Mesangial cell (primary cell): ENCODE measurements around a stretch of chr7.

DNA sequence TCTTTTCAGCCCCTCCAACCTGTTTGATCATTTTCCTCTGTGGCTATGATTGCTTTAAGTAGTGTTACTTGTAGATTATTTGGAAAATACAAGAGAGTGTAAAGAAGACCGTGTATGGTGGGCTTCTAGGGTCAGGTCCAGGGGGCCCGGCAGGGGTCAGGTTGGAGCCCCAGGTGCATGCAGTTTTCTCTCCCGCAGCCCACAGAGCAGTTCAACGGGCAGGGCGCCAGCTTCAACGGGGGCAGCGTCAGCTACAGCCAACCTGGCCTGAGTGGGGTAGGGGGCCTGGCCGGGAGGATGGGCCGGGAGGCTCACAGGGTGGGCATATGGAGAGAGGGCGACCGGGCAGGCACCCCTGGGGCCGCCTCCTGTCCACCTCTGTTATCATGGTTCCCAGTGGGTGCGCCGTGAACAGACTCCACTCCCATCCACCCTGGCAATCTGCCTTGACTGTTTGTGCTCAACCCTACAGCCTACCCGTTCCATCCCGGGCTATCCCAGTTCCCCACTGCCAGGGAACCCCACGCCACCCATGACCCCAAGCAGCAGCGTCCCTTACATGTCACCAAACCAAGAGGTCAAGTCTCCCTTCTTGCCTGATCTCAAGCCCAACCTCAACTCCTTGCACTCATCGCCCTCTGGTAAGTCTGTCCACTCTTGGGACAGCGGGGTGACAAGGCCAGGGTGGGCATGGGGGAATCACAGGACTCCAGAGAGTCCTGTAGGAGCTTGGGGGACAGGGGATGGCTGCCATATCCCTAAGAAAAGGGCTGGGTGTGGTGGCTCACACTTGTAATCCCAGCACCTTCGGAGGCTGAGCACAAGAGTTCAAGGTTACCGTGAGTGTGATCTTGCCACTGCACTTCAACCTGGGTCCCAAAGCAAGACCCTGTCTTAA is 11.6 kb downstream of the ZMIZ2 start:
- RAMPAGE, long total RNA = no peak

GRCh38 chr7:44767372-44768393 is 19.0 kb downstream of the ZMIZ2 start:
- RAMPAGE, long total RNA = no peak

DNA sequence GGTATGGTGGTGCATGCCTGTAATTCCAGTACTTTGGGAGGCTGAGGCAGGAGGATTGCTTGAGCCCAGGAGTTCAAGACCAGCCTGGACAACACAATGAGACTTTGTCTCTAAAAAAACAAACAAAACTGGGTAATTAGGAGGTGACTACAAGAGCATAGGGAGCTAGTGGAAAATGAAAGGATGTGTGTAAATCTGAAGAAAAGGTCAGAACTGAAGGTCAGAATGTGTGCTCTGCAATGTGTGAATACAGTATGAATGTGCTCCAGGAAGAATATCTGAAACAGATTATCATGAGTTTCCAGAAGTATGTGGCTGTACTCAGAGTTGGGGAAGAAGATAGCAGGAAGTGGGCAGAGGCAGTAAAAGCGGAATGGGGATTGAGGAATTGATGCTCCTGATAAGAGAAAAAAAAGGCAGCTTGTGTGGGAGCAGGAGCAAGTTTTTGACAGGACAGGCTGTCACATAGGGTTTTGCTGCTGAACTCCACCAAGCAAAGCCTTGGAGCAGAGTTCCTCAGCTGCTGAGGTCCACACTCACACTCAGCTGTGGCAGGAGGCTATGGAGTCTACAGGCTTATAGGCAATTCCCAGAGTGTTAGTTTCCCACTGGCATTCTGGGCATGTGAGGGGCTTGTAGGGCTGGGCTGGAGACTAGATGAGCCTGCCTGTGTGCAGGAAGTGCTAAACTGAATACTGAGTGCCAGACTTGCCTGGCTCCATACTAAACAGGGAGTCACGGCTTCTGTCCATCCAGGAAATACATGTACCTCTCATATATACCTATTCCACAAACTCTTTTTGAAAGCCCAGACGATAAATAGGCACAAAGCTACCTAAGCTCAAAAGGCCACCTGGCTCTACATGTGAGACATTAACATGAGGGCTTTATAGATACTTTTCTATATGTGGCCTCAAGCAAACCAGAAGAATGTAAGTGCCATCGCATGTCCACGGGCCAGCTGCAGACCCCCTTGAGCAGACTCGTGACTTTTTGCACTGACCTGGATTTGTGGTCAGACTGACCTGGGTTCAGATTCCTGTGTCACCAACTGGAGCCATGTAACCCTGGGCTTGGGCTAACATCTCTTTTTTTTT is 22.8 kb downstream of the H2AZ2 start:
- RAMPAGE, long total RNA = no peak

- RAMPAGE, long total RNA = no peak
Measured at GRCh38 chr7:44831702-44832647, 15.9 kb downstream of the H2AZ2 start.

- RAMPAGE, long total RNA = no peak
Measured at GRCh38 chr7:44867134-44867793, 18.1 kb downstream of the PURB start.

DNA sequence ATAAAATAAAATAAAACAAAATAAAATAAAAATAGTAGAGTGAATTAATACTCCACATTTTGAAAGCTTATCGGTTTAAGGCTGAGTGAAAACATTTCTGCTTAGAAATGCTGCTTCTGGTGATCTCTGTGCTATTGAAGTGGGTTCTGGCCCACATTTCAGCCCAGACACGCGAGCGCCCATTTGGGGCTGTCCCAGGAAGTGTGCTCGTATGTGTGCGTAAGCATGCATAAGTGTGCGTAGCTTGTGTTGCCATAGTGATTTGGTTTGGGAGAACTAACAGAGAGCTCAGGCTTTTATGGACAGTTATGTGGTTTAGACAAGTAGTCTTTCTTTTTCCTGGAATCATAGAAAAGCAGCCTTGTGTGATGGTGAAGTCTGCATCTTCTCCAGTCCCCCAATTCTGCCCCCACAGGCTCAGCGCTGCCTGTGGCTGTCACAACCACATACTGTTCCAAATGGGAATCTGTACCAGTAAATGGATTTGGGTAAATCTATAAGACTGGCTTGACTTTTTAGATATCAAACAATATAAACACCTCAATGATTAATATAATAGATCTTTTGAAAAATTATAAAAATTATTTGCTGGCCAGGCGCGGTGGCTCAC is 29.8 kb upstream of the PURB start:
- RAMPAGE, long total RNA = no peak

- RAMPAGE, long total RNA = no peak
Measured at GRCh38 chr7:44956796-44957123, 22.1 kb downstream of the MYO1G start.

DNA sequence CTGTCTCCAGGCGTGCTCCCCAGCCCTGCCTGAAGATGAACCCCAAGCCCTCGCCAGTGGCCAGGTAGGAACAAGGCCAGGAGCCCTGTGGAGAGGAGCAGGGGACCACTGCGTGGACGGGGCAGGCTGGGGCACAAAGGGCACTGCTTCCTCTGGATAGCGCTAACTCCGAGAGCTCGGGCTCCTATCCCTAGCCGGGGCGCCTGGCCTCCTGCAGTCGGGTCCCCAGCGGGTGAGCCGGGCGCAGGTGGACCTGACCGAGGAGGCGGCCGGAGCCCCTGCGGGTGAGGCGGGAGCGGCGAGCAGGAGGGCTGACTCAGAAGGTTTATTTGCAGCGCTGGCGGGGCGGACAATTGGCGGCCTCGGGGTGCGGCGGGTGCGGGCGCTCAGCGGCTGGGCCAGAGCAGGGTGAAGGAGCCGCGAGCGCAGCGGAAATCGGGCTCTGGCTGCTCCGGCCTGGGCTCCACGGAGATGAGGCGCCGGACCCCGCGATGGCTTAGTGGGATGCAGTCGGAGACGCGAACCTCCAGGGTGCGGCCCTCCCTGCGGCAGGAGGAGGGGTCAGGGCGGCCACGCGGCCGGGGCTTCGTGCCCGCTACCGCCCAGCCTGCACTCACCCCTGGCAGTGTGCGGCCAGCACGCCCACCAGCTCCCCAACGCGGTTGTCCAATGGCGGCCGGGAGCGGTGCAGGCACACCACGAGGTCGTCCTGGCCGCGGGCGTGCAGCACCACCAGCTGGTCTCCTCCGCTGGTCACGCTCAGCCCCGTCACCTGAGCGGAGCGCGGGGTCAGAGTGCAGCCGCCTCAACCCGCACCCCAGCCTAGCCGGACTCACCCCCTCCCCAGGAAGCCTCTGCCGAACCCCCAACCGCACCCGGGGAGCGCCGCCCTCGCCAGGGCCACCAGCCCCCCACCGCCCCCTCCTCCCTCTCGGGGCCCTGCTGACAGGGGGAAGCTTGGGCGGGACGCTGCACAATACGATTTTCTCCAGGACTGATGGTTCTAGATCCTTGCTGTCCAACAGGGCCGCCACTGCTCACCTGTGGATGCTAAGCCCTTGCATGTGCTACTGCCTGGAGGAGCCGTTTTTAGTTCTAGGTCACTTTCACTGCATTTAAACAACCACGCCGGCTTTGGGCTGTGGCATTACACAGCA is 16.1 kb downstream of the MYO1G start:
- RAMPAGE, long total RNA = no peak

DNA sequence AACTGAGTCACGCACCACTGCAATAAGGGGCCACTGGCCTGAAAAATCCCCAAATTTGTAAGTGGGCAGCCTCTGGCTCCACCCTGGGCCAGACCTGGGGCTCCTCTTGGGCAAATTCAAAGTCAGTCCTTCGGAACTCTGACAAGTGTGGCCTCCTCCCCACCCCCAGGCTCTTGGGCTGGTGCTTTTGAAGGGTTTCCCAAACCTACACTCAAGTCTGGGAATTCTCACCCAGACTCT is 1.5 kb upstream of the MYO1G start:
- RAMPAGE, long total RNA = no peak

DNA sequence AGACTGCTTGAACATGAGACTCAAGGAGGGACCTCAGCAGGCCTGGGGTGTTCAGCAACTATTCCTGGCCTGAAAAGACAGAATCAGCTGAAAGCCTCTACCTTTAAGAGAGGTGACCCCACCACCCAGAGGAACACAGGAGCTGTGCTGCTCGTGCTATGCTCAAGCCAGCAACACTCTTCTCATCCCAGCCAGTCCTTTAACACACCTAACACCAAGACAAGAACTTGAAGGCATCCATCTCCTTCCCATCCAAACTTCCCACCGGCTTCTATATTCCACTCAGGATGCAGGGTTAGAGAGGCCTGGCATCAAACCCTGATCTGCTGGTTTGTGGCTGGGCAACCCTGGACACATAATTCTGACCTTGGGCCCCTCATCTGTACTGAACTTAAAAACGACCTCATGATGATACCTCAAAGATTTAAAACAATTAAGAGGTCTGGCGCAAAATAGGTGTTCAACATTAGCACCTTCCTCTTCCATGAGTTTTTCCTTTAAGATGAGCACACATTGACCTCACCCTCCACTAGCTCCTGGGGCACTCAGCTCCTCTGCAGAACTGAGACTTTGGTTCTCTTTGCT is 5.6 kb upstream of the MYO1G start:
- RAMPAGE, long total RNA = no peak

DNA sequence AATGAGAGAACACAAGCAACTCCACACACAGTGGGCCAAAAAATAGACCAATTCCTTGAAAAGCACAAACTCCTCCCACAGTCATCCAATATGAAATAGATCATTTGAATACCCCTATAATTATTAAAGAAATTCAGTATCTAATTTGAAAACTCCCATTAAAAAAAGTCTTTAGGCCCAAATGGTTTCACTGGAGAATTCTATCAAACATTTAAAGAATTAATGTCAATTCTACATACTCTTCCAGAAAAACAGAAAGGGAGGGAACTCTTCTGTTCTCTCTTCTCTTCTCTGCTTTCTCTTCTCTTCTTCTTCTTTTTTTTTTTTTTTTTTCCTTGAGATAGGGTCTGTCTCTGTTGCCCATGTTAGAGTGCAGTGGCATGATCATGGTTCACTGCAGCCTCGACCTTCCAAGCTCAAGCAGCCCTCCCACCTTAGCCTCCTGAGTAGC is 42.7 kb downstream of the CCM2 start:
- RAMPAGE, long total RNA = no peak

DNA sequence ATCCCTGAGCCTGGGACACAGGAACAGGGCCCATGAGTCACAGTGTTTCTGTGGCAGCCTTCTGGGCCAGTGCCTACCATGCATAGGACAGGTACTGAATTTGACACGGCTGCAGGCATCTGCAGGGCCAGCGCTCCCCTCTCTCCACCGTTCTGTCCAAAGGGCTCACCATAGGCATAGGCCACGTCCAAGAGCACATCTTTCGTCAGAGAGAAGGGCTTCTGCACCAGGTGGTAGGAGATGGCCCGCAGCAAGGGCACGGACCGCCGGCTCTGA is 7.2 kb downstream of the TBRG4 start:
- RAMPAGE, long total RNA = no peak

GRCh38 chr7:45148229-45148561 is 9.4 kb upstream of the RAMP3 start:
- RAMPAGE, long total RNA = no peak

GRCh38 chr7:45192229-45193102 is 34.9 kb downstream of the RAMP3 start:
- RAMPAGE, long total RNA = no peak

- RAMPAGE, long total RNA = no peak
Measured at GRCh38 chr7:45885081-45885557, 3.2 kb upstream of the IGFBP1 start.

DNA sequence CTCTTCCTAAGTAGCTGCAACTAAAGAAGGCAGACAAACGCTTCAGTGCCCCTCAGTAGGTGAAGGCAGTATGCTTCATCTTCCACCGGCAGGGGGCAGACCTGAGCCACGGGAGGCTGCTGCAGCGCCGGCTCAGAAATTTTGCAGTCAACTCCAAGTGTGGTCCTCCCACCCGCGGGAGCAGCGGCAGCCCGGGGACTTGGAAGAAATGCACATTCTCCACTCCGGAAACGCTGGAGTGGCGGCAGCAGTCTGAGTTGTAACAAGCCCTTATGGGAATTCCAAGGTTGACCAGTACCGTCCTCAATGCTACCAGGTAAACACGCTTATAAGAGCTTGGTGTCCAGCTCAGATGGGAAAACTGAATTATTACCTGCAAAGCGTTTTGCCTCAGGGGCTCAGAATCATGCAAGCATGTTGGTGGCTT is 3.4 kb downstream of the IGFBP3 start:
- RAMPAGE, long total RNA = no peak

DNA sequence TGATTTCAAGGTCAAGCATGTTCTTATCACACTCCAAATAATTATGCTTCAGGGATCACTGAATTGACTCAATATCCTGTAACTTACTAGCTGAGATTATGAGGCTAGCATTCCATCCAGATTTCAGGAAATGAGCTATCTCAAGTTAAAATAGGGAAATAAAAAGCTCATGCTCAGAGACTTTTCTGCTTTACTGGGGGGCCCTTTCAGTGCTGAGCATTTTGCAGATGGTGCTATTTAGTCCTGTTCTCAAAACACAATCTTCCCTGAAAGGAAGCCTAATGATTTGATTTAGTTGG is 656.0 kb upstream of the IGFBP3 start:
- RAMPAGE, long total RNA = no peak

DNA sequence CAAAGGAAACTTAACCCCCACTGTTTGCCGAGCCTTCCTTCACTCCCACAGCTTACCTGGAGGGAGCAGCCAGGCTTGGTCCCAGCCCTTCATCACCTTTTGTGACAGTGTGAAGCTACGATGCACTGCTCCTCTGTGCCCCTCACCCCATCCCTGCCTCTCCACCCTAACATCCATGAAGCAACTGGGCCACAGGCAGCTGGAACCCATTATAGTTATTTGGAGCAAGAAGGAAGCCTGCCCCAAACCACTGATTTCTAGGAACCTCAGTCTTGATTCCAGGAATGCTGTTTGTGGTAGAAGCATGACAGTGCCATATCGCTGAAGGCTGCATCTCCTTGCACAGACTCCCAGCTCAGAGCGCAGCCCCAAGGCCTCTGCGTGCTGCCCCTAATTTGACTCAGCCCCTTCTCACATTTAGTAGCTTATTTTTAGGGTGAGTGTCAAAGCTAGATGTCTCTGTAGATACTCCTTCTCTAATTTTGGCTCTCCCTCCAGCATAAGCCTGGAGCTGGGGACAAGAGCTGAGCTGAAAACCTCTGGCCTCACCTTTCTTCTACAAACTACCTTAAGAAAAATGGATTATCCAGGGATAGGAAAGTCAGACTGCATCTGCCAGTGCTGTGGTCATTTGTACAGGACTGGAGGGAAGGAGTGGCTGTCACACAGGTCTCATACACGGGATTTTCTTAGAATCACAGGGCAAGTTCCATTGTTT is 363.0 kb downstream of the TNS3 start:
- RAMPAGE, long total RNA = no peak

- RAMPAGE, long total RNA = no peak
Measured at GRCh38 chr7:47227682-47228442, 354.0 kb downstream of the TNS3 start.

GRCh38 chr7:47277319-47277981 is 304.5 kb downstream of the TNS3 start:
- RAMPAGE, long total RNA = no peak